Mammary epithelial cell (primary cell): ENCODE data around the gene ZNFX1.

DNA sequence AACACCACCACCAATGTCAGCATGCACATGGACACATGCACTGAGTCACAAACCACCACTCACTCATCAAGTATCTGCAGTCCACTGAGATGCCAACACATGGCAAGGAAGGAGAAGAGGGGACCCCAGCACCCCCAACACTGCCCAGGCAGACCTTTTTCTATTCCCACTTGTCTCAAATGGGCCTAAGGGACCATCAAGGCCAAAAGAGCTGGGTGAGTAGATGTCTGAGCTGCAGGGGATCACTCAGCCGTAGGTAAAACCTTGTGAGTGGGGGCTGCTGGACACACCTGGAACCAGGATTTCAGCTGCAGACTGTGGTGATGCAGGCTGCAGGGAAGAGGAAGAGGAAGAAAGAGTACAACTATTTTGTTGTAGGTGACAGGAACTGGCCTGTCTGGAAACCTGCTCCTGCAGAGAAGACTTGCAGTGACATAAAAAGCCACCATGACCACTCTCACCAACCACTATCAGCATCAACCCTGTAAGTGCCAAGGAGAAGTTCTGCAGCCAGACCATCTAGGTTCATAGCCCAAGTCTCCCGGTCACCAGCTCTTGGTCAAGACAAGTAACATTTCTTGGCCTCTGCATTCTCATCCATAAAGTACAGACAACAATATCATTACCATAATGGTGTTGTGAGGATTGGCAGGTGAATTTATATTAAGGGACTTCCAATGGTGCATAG is 91.3 kb downstream of the PREX1 start:
- CAGE, long polyA plus RNA = no peak
- RRBS = no CpG with 5 or more reads among the region's 2 CpGs

DNA sequence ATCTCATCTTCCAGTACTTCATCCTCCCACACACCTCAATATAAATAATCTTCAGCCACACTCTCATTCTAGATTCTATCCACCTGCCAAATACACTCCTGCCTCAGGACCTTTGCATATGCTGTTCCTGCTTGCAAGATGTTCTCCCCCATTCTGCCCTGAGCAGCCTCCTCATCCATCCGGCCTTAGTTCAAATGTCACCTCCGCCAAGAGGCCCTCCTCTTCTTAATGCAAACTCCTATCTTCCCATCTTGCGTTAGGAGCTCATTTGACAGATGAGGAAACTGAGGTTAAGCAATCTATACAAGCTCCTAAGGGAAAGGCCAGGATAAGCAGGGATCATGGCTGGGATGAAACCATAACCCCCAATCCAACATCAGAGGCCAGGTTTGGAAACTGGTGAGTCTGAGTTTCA is 77.3 kb downstream of the PREX1 start:
- CAGE, long polyA plus RNA = no peak
- RRBS = no CpG with 5 or more reads among the region's 3 CpGs

GRCh38 chr20:48764806-48765235 is 63.0 kb downstream of the PREX1 start:
- CAGE, long polyA plus RNA = no peak
- RRBS = no CpG with 5 or more reads among the region's 8 CpGs

DNA sequence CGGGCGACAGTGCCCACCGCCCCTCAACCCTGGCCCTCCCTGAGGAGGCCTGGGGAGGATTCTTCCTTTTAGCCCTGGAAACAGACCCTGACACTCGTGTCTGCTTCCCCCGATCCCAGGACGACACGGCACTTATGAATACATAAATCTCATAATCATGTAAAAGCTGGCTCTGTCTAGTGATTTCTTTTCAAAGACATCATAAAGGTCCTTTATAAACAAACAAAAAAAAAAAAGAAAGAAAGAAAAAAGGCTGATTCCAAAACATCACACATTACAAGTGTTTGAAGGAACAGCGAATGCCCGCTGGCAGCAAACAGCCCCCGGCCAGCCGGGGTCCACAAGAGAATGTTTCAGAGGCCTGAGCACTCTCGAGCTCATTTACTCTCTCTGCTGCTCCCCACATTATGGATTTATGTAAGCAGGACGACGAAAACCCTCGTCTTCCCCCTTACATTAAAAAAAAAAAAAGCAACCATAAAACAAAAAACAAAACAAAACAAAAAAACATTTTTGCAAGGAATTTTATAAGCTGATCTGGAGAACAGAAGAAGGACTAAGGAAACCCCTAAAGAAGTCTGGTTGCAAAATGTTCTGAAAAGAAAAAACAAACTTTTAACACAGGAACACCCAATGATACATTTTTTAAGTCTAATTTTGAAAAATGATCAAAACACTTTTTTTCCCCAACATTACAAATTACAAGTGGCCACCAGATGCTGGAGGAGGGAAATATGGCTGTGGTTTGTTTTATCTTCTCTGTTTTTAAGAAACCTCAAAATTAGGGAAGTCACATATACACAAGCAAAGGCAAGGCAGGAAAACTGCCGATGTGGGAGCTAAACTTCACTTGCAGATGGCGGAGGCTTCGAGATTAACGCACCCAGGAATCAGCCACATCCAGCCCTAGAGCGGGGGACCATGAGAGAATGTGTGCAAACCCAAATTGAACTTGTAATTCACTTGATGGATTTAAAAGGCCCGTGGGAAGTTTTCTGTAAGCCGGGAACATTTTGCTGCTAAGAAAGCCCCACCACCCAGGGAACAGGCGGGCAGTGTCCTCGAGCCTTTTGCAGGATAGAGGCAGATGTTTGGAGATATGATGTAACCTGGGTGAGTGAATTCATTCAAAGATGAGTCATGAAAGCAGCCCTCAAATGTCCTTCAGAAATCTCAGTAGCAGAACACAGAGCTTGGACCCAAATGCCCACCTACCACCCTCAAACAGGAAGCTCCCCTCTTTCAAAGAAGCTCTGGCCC is 40.2 kb downstream of the PREX1 start:
- CAGE, long polyA plus RNA = no peak
- RRBS = no CpG with 5 or more reads among the region's 24 CpGs

DNA sequence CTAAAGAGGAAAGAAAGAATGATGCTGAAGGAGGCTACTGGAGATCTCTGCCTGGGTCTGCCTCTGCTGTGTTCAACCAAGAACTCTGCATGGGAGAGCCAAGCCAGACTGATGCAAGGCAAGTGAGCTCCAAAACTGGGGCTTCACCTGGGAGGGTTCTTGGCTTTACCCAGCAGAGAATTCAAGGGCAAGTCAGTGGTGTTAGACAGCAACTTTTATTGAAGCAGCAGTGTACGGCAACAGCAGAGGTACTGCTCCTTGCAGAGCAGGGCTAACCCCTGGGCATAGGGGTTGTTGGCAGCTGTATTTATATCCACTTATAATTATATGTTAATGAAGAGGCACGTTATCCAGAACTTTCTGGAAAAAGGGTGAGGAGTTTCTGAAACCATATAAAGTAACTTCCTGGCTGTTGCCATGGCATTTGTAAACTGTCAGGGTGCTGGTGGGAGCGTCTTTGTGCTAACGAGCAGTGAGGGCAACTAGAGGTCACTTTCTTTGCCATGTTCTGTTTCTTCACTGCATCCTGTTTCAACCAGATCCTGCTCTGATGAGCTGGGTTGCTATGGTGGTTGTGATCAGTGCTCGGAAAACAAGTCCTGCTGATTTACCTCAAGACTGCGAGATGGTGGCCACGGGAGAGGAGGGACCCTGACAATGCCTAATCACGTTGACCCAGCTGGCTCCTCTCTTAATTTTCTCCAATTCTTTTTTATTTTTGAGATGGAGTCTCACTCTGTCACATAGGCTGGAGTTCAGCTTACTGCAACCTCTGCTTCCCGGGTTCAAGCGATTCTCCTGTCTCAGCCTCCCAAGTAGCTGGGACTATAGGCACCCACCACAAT is 11.2 kb upstream of the ARFGEF2 start:
- CAGE, long polyA plus RNA = no peak
- RRBS = no CpG with 5 or more reads among the region's 10 CpGs

- CAGE, long polyA plus RNA = no peak
- RRBS = 1% methylated on average over 48 of the region's 78 CpGs
These were observed at the start of gene ZNFX1 for GRCh38 chr20:49277837-49278535. ZNFX1 (minus strand) TSS chr20:49278057.

- CAGE, long polyA plus RNA = no peak
- RRBS = no CpG with 5 or more reads among the region's 4 CpGs
These were observed 96.9 kb downstream of the KCNB1 start for GRCh38 chr20:49385461-49386015.

DNA sequence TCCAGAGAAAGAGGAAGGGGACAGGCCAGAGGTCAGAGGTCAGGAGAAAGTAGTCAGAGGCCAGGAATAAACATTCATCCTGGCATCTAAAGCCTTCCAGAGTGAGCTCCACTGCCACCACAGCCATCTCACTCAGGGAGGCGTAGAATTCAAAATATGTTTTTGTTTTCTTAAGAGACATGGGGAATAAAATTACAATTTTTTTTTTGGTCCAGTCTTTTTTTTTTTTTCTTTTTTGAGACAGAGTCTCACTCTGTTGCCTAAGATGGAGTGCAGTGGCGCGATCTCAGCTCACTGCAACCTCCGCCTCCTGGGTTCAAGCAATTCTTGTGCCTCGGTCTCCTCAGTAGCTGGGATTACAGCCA is 18.0 kb upstream of the PTGIS start:
- CAGE, long polyA plus RNA = no peak
- RRBS = no CpG with 5 or more reads among the region's 5 CpGs

DNA sequence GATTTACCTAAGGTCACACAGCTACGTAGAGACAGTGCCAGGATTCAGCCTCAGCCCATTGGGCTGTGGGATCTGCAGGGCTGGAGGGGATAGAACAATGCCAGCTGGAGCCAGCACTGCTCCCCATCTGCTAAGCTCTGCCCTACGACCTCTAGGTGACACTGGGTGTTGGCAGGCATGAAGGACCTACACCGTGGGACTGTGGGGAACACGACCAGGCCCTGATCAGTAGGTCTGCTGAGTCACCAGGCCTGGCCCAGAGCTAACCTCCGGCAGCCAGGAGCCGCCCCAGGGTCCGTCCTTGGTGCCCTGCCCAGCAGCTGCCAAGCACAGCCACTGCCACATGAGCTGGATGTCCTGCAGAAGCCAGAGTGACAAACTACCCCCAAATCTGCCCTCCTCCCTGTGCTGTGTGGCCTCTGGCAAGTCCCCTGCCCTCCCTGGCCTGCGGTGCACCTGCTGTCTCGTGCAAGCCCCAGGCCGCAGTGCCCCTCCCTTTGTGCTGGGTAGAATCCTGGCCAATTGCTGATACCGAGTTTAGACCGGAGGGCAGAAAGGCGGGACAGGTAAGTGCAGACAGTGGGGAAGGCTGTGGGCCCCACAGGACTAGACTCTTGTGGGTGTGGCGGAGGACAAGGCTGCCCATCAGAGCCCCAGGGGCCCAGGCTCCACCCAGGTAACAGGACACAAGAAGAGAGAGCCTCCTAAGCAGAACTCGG is 47.7 kb upstream of the PTGIS start:
- CAGE, long polyA plus RNA = no peak
- RRBS = no CpG with 5 or more reads among the region's 15 CpGs

DNA sequence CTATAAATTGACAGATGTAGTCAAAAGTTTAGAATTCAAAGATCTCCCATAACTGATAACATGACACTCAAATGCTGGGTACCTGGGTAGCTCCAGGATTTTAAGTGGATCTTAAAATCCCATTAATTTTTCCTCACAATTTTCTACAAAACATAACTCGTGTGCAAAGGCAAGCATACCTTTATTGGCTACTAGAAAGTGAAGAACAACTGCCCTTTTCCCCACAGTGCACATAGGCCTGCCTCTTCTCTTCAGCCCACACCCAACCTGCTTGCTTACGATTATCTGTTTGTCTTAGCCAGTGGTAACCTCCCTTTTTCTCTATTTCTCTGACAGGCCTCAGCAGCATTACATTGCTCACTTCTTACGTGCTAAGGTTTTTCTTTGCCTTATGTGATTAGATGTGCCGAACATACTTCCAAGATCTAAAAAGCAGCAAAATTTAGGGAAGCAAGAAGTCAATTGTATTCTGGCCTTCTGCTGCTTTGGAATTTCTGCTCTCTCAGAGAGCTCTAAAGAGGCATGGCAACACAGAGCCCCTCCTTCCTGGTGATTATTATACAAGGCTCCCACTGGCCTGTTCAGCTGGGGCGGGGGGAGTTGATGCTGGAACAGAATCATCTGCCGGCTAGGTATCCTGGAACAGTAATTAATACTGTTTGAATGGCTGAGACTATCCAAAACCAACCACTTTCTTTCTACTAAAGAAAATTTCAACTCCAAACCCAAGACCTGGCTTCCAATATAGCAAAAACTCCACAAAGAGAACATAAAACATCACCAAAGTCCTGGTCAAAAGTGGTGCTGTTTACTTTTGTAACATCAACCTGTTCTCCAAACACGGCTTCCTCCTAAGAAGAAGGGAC is 7.0 kb downstream of the B4GALT5 start:
- CAGE, long polyA plus RNA = no peak
- RRBS = no CpG with 5 or more reads among the region's 7 CpGs

DNA sequence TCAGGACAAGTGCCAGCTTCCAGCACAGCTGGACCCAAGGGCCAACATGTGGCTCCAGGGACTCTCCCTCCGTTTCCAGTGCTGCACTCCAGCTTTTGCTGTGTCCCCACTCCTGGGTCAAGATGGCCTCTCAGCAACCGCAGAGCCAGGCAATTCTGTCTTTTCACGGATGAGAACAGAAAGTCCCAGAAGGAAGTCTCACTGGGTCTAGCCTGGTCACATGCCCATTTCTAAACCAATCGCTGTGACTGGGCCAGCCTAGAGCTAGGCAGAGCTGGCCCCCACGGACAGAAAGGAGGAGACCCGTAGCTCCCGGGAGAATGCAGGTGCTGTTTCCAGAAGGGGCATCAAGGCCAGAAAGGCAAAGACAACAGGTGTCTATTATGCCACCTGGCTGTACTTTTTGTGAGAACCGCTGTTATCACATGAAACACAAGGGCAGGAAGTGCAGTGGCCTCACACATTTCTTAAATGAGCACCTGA is 36.9 kb upstream of the B4GALT5 start:
- CAGE, long polyA plus RNA = no peak
- RRBS = no CpG with 5 or more reads among the region's 8 CpGs

DNA sequence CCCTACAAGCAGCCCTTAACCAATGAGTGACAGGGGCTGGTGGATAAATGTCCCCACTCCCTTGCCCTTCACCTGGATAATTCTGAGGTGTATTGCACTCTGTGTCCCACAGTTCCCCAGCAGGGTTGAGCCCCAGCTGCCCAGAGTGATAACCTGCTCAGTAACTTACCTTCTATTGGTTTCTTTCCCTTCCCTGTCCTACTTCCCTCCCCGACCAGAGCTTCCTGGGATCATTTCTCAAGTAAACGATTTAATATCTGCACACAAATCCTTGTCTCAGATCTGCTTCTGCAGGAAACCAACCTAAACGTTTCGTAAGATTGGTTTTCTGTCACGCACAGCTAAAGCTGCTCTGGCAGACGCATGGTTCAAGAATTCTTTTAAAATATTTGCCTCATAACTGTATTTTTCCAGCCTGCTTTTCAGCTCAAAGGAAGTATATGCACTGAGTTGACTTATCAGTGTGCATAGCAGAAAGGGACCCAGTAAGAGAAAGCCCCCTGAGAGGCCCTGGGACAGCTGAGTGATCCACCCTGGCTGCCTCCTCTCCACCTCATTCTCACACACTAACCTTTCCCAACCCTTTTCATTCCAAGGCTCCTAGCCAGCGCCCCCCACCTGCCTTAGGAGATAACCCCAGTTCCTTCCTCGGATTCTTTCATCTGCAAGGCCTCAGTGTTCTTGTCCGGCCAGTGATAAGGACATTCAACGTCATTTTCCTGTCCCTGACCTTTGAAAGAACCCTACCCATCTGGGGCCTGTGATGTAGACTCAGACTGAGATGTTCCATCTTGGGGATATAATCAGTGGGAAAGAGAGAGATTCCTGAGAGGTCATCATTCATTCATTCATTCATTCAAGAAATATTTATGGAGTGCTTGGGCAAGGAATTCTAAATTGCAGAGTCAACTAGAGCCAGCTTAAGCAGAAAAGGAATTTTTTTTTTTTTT is 22.5 kb upstream of the SLC9A8 start:
- CAGE, long polyA plus RNA = no peak
- RRBS = no CpG with 5 or more reads among the region's 10 CpGs

GRCh38 chr20:49895516-49895916 is 19.8 kb downstream of the SPATA2 start:
- CAGE, long polyA plus RNA = no peak
- RRBS = no CpG with 5 or more reads among the region's 5 CpGs

GRCh38 chr20:50029763-50030574 is 47.2 kb downstream of the SNAI1 start:
- CAGE, long polyA plus RNA = no peak
- RRBS = 64% methylated on average over 4 of the region's 18 CpGs

- CAGE, long polyA plus RNA = no peak
- RRBS = 2% methylated on average over 18 of the region's 36 CpGs
These were observed 764 bp downstream of the CEBPB start for GRCh38 chr20:50191484-50191703.

DNA sequence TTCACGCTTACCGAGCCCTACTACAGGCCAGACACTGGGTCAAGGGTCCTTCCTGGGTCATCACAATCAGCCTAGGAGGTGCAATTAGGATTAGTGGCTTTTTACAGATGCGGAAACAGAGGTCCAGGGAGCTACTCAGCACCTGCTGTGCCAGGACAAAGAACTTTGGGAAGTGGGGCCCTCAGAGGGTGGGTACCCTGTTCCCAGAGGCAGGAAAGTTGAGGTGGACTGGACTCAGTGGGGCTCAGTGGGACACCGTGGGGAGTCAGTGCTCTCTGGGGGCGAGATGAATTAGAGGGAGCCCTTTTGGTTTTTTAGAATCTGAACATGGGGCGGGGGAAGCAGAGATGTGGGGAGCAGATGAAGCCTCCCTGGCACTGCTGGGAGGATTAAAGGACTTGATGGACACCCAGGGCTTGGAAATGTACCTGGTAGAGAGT is 77.3 kb downstream of the CEBPB start:
- CAGE, long polyA plus RNA = no peak
- RRBS = no CpG with 5 or more reads among the region's 6 CpGs

DNA sequence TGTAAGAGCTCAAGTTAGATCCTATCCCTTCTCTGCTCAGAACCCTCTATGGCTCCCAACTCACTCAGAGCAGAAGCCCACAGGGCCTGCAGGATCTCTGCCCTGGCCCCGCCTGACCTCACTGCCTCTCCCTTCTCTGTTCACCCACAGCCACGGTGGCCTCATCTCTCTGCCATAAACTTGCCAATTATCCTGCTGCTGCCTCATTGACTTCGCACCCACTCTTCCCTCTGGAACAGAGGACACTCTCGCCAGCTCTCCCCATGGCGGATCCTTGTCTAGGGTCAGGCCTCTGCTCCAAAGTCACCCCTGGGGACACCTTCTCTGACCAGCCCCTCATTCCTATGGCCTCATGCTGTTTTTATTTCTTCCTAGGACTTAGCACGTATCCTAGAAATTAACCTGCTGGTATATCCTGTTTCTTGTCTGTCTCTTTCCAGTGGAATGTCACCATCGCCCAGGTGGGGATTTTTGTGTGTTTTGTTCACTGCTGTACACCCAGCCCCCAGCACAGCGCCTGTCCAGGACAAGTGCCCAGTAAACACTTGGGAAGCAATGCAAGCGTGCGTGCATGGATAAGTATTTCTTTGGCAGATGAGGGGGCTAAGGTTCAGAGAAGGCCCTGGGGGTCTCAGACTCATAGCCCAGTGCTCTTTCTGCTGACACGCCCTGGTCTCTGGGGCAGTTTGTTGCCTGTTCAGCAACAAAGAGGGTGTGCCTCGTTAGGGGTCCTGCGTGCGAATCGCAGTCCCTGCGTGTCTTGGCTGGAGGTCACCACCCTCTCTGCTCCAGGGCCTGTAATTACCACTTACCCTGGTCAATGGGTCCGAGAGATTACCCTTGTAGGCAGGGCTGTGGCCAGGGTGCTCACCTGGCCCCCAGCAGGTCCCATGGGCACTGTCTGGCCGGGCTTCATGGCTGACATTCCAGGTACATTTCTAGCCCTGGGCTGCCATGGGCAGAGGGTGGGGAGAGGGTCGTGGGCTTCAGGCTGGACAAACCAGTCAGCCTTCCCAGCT is 86.7 kb downstream of the CEBPB start:
- CAGE, long polyA plus RNA = no peak
- RRBS = no CpG with 5 or more reads among the region's 19 CpGs

DNA sequence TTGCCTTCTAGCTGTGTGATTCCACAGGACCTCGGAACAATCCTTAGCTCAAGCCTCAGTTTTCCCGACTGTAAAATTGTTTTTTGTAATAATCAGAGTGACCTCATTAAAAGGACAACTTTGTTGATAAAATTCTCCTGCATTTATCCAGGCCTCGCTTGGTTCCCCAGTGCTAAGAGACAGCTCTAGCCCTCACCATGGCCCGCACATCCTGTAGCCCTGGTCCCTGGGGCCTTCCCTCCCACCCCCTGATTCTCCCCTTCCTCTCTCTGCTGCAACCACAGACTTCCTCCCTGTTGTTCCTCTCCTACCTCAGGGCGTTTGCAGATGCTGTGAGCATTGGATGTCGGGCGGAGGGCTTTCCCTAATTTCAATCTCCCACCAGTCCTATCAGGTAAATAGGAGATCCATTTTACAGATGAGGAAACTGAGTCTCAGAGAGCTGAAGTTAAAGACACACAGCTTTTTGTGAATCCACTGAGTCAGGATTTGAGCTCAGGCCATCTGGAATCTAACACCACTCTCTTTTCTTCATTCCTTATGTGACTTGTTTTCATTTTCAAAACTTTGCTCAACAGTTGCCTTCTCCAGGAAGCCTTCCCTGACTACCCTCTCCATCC is 106.9 kb downstream of the CEBPB start:
- CAGE, long polyA plus RNA = no peak
- RRBS = no CpG with 5 or more reads among the region's 7 CpGs

- CAGE, long polyA plus RNA = no peak
- RRBS = no CpG with 5 or more reads among the region's 2 CpGs
These were observed 144.5 kb downstream of the CEBPB start for GRCh38 chr20:50335193-50335392.

DNA sequence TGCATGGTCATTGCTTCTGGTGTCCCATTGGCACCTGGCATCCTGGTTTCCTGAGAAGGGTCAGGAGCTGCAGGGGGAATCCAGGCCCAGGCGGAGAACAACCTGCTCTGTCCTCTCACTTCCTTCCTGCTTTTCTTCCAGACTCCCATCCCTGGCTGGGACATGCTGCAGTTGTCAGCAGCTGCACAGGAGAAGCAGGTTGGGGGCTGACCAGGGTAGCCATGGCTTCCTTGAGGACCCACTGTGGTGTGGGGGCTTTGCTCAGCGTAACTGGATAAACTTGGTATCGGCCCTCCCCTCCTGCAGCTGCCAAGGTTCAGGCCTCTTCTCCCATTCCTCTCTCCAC is 155.2 kb downstream of the CEBPB start:
- CAGE, long polyA plus RNA = no peak
- RRBS = no CpG with 5 or more reads among the region's 3 CpGs